ENCODE measurements around a stretch of chr14.

DNA sequence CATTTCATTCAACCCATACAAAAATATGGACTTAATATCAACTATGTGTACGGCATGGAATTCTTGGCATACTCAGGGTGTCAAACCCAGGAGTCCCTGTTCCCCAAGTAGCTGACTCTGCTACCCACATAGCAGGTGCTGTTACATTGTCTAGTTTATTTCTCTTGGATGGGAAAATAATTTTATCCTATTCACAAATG, 235.5 kb downstream of the NRXN3 start:
- RRBS = no CpG with 5 or more reads among the region's 1 CpG

DNA sequence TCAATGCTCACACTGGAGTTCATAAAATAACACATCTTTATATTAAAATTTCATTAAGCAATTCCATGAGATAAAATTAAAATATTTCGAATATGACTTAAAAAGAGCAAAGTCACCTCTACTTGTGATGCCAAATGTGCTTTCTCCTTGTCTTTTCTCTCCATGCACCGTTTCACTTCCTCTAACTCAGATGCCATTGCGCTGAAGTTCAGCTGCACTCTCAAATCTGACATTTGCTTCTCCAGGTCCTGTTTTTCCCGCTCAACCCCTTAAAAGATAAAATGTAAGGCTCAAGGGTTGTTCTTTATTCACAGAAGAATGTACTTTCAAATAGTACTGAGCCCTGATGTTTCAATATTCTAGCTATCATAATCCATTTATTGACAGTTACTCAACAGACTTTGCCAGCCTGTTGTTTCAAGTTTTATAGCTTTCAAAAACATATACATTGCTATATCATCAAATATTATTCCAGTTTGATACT, 110.5 kb downstream of the CEP128 start:
- RRBS = no CpG with 5 or more reads among the region's 4 CpGs

DNA sequence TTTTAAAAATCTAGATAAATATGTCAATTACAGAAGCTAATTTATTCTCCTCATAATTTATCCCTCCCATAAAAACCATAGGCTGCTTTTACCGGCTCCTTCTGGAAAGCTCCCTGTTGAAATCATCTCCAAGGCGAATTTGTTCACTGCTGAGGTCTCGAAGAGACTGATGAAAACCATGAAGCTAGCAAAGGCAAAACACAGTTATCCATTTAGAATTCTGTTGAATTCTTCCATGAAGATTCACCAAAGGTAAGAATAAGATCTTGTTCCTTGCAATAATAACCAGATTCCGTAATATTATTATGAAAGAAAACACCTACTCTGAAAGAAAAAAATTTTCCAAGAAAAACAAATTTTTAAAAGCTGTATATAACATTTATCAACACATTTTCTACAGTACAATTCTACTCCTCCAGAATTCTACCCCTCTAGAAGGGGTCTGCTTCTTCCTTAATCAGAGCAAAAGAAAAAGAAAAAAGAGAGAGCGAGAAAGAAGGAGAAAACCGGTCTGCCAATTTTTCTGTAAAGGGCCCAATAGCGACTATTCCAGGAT, 41.6 kb downstream of the CEP128 start:
- RRBS = no CpG with 5 or more reads among the region's 7 CpGs

DNA sequence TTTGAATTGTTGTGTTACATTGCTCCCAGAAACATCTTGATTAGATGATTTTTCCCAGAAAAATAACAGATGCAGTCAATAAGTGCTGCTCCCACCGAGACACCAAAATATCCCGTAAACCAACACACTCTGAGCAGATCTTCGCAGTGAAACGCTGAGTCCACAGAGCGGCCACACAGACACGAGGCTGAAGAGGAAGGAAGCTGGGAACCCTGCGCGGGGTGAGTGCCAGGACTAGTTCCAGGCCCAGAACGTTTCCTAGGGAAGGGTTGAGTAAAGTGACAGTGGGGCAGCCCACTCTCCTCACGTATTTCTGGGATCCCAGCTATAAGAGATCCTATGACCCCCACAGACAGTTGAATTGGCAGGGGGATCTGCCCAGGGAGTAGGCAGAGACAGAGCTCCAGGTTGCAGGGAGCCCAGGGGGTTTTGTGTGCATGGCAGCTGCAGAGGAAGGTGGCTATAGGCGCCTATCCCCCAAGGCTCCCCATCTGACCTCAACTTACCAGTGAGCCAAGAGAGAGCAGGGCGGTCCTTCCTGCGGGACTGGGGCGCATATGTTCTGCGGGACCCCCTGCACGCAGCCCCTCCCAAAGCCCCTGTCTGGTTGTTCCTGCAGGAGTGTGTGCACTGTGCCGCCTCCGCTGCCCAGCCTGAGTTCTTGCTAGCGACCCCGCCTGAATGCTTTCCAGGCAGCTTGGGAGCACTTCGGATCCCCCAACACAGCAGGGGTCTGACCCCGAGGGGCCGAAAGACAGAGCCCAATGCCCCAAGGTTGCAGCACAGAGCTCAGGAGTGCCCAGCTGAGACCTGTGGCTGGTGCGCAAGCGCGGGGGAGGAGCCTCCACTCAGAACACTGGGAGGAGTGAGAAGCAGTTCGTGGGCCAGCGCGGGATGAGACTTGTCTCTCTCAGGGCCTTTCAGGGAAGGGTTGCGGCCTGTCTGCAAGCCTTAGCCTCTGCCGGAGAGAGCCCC, 50.9 kb downstream of the GTF2A1 start:
- RRBS = no CpG with 5 or more reads among the region's 31 CpGs

DNA sequence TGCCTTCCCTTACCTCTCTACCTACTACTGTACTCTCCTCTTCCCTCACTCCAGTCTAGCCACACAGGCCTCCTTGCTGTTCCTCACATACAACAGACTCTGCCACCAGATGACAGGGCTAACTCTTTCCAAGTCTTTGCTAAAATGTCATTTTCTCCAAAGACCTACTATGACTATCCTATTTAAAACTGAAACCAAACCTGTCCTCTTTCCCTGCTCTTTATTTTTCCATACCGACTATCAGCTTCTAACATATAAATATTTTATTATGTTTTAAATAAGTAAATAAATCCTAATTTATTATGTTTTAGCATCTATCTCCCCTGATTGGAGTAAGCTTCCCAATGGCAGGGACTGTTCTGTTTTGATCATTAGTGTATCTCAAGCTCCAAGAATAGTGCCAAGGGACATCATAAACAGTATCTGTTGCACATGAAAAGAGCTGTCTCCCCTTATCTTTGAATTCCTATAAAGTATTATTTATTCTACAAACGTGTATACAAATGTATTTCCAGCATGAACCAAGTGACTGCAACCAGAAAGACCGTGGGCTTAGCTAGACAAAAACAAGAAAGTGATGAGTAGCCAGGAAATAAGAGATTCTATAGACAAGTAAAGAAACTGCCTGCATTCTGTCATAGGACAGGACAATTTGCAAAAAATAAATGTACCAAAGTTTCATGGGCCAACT, 37.8 kb downstream of the GTF2A1 start:
- RRBS = no CpG with 5 or more reads among the region's 3 CpGs

DNA sequence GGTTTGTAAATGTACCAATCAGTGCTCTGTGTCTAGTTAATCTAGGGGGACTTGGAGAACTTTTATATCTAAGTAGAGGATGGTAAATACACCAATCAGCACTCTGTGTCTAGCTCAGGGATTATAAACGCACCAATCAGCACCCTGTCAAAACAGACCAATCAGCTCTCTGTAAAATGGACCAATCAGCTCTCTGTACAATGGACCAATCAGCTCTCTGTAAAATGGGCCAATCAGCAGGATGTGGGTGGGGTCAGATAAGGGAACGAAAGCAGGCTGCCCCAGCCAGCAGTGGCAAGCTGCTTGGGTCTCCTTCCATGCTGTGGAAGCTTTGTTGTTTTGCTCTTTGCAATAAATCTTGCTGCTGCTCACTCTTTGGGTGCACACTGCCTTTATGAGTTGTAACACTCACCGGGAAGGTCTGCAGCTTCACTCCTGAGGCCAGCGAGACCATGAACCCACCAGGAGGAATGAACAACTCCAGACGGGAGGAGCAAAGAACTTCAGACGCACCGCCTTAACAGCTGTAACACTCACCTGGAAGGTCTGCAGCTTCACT, 16.2 kb upstream of the GTF2A1 start:
- RRBS = no CpG with 5 or more reads among the region's 7 CpGs

- RRBS = no CpG with 5 or more reads among the region's 8 CpGs
These were observed 23.4 kb upstream of the STON2 start for GRCh38 chr14:81423488-81424053.

GRCh38 chr14:81435258-81436028, 35.3 kb upstream of the STON2 start:
- RRBS = 1% methylated on average over 4 of the region's 47 CpGs

DNA sequence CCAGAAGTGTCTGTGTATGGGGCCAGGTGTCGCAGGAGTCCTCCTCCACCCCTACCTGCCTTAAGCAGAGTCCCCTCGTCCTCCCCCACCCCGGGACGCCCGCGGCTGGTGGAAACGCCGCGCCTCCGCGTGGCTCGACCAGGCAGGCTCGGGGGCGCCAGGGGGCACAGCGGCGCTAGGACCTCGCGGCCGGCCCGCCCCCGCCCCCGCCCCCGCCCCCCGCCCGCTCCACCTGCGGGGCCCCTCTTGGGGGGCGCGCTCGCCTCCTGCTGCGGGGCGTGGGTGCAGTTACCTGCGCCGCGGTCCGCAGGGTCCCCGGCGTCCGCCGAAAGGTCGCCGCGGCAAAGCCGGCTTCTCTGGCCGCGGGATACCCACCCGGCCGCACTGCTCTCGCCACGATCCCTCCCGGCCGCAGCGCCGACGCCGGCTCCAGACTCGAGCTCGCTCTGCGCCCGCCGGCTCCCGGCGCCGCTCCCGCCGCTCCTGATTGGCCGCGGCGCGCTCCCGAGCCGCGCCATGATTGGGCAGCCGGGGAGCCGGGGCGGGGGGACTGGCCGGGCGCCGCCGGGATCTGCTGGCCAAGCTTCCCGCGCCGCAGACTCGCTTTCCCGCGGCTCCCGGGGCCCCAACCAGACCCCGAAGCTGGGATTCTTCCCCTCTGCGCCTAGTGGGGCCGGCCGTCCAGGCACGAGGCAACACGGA, 36.1 kb upstream of the STON2 start:
- RRBS = 1% methylated on average over 31 of the region's 92 CpGs

GRCh38 chr14:81470953-81471558, 62.6 kb downstream of the SEL1L start:
- RRBS = no CpG with 5 or more reads among the region's 11 CpGs

DNA sequence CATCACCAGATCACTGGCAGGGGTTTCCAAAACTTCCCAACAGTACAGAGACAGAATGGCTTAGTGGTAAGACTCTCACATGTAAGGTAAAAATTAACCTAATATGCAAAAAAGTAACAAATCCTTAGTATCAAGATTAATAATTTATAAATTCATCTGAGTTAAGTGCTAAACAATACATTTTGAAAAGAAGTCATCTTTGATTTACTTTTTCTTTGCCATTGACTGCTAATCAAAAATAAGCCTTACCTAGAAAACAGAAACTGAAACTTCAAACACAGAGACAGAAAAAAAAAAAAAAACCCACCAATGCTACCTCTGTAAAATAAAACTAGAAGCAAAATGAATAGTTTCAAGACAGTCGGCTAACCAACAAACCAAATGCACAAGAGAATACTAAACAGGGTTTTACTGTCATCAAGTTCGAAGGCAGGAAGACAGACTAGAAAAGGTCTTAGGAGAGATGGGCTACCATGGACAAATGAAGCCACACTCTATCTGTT, 59.6 kb downstream of the SEL1L start:
- RRBS = no CpG with 5 or more reads among the region's 2 CpGs

DNA sequence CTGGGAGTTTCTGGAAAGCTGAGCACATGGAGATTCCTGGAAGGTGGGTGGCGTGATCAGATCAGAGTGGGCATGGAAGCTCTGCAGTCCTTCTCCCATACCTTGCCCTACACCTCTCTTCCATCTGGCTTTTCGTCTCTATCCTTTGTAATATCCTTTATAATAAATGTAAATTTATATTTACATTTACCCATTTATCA, 10.4 kb downstream of the SEL1L start:
- RRBS = no CpG with 5 or more reads among the region's 2 CpGs

DNA sequence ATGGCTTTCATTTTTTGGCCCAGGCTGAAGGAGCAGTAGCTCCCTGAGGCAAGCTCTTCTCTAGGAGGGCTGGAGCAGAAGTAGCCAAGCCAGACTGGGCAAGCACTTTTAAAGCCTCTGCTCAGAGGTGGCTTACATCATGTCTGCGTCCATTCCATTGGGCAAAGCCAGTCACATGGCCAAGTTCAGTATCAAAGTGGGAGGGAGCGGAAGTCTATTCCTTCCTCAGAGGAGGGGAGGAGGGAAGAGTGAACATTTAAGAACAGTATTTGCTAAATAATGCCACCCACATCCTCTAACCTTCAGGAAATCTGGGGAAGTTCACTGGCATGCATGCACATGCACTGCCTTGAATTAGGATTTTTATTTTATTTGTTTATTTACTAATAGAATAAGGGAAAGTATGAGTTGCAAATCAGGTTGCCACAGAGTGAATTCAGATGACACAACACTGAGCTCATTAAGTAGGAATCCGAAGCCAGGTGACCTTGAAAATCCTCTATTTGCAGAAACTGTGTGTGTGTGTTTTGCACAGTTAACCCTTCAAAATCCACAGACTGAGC, 122.1 kb upstream of the SEL1L start:
- RRBS = no CpG with 5 or more reads among the region's 3 CpGs

DNA sequence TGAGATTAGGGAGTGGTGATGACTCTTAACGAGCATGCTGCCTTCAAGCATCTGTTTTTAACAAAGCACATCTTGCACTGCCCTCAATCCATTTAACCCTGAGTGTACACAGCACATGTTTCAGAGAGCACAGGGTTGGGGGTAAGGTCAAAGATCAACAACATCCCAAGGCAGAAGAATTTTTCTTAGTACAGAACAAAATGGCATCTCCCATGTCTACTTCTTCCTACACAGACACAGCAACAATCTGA, 1431.0 kb upstream of the FLRT2 start:
- RRBS = no CpG with 5 or more reads among the region's 1 CpG

GRCh38 chr14:85533679-85534424, 3.9 kb downstream of the FLRT2 start:
- RRBS = under 1% methylated on average over 15 of the region's 59 CpGs

GRCh38 chr14:85534425-85535302, 4.7 kb downstream of the FLRT2 start:
- RRBS = no CpG with 5 or more reads among the region's 28 CpGs

- RRBS = 28% methylated on average over 2 of the region's 14 CpGs
These were observed 53.3 kb downstream of the KCNK10 start for GRCh38 chr14:88269679-88270337.

- RRBS = no CpG with 5 or more reads among the region's 12 CpGs
These were observed 132.6 kb downstream of the FOXN3 start for GRCh38 chr14:89284341-89285021.

DNA sequence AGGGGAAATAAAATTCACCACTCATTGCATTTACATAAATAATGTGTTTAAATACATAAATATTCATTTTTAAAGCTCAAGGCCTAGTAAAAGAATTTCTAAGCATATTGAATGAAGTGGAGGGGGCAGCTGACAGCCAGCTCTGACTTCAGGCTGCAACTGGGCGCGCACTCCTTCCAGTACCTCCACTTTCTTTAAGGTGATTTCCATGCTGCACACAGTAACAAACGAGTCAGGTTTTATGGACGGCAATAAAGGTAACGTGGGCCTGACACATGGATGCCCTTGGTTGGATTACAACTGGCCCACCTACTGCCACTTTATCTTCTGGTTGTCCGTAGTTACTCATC, 50.5 kb downstream of the FOXN3 start:
- RRBS = no CpG with 5 or more reads among the region's 6 CpGs

- RRBS = no CpG with 5 or more reads among the region's 13 CpGs
These were observed 48.3 kb downstream of the FOXN3 start for GRCh38 chr14:89368381-89369523.